ENCODE measurements around the genes ADAM12 and MGMT.

DNA sequence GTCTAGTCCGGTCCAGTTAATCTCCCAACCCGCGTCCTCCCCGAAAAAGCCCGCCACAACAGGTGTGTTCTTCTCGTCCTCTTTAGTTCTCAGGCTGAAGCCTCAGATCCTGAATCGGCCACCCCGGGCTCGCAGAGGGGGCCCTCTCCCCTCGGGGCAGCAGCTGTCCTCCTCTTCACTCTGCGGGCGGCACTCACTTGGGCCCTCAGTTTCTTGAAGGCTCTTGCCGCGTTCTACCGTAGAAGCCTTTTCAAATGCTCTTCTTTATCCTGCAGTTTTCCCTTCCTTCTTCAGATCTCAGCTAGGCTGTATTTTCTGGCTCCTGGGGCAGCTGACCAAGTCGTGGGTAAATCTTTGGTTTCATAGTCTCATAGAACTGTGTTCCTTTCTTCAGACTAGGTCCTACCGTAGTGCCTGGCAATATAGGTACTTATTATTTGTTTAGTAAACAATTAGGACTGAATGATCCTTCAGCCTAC lies 605 bp downstream of the BCCIP start:
- PRO-cap, 3 experiments: no peak in any of the 3 experiments
- RRBS: 3% methylated on average over 6 of the region's 17 CpGs

DNA sequence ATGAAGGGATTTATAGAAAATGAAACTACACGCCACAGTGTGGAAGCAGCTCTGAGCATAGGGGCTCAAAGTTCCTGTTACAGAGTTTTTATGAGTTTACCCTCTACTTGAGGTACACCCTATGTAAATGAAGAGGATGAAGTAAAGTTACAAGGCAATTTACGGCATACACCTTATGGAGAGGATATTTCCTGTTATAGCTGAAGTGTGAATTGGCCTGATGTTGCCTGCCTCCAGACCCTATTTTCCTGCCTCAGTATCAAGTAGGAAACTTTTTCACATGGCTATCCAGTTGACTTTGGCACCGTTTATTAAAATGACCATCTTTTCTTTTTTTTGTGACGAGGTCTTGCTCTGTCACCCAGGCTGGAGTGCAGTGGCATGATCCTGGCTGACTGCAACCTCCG lies 33.4 kb downstream of the FANK1 start:
- PRO-cap, 3 experiments: no peak in any of the 3 experiments
- RRBS: no CpG with 5 or more reads among the region's 5 CpGs

GRCh38 chr10:126060063-126061004 lies 164.0 kb downstream of the FANK1 start:
- PRO-cap, 3 experiments: peak in 1 of 3 experiments; most common plus-strand start chr10:126060916 (in 1)
- RRBS: no CpG with 5 or more reads among the region's 14 CpGs

GRCh38 chr10:126387837-126388924 lies at the start of gene ADAM12:
Gene ADAM12 (minus strand): TSS chr10:126388477.
- PRO-cap, 3 experiments: peak in 2 of 3 experiments; most common plus-strand start chr10:126388265 (in 1); most common minus-strand start chr10:126388319 (in 2)
- RRBS: 5% methylated on average over 47 of the region's 135 CpGs

DNA sequence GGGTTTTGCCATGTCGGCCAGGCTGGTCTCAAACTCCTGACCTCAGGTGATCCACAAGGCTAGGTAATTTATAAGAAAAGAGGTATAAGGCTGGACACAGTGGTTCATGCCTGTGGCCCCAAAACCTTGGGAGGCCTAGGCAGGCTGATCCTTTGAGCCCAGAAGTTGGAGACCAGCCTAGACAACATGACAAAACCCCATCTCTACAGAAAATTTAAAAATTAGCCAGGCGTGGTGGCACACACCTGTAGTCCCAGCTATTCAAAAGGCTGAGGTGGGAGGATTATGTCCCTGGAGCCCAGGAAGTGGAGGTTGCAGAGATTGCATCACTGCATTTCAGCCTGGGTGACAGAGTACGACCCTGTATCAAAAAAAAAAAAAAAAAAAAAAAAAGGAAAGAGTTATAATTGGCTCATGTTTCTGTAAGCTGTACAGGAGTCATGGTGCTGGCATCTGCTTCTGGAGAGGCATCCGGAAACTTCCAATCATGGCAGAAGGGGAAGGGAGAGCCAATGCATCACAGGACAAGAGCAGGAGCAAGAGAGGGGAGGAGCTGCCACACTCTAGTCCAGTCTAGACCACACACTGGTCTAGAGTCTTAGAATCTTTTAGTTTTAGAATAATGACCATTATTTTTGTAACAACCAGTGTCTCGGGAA lies 16.7 kb downstream of the DOCK1 start:
- PRO-cap, 3 experiments: no peak in any of the 3 experiments
- RRBS: no CpG with 5 or more reads among the region's 5 CpGs

GRCh38 chr10:127441227-127441769 lies 107.8 kb upstream of the NPS start:
- PRO-cap, 3 experiments: no peak in any of the 3 experiments
- RRBS: no CpG with 5 or more reads among the region's 13 CpGs

DNA sequence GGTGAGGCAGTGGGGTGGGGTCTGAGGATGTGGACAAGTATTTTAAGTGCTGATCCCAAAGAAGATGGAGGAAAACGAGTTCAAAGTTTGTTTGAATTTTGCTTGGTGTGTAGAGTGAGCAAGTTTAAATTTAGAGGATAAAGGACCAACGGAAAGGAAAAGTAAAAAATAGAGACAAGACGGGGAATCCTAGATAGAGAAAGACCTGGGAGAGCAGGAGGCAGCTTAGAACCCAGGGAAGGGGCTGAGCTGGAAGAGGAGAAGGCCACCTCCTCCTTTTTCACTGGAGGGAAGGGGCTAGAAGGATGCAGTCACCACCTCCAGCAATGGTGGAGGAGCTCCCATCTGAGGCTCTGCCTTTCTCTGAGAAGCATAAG lies 16.3 kb downstream of the FOXI2 start:
- PRO-cap, 3 experiments: no peak in any of the 3 experiments
- RRBS: no CpG with 5 or more reads among the region's 3 CpGs

- PRO-cap, 3 experiments: no peak in any of the 3 experiments
- RRBS: no CpG with 5 or more reads among the region's 2 CpGs
These were observed 14.8 kb downstream of the PTPRE start for GRCh38 chr10:127921714-127922158.

DNA sequence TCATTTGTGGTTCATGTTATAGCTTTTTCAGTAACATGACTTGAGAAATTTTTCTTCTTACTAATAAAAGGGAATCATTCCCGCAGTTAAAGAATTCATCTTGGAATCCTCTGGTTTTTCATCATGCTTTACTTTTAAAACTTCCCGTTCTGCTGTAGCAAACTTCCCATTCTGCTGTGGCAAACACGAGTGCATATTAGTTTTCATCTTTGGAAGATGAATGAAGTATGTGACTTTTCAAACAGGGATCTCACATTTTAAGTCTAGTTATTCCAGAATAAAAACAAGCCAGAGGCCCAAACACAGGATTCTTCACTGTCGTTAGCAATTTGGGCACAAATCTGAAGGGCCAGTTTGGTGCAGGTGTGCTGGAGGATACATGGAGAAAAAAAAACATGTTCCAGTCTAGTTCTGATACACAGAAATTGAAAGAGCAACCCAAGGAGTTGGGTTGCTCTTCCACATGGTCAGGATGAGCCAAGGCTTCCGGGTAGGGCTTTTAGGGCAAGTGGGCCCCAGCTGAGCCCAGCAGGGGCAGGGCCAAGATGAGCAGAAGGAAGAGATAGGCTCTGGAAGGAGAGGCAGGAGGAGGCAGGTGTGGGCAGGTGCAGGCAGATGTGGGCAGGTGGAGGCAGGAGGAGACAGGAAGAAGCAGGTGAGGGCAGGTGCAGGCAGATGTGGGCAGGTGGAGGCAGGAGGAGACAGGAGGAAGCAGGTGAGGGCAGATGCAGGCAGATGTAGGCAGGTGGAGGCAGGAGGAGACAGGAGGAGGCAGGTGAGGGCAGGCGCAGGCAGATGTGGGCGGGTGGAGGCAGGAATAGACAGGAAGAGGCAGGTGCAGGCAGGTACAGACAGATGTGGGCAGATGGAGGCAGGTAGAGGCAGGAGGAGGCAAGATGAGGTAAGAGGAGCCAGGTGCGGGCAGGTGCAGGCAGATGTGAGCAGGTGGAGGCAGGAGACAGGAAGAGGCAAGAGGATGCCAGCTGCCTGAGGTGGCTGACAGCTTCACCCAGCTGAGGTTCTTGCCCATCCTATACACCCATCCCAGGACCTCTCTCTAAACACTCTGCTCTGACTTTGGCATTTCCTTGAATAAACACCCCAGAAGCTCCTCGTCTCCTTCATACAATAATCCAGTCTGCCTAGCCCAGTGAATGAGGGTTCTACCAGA lies 32.7 kb downstream of the PTPRE start:
- PRO-cap, 3 experiments: no peak in any of the 3 experiments
- RRBS: no CpG with 5 or more reads among the region's 9 CpGs

DNA sequence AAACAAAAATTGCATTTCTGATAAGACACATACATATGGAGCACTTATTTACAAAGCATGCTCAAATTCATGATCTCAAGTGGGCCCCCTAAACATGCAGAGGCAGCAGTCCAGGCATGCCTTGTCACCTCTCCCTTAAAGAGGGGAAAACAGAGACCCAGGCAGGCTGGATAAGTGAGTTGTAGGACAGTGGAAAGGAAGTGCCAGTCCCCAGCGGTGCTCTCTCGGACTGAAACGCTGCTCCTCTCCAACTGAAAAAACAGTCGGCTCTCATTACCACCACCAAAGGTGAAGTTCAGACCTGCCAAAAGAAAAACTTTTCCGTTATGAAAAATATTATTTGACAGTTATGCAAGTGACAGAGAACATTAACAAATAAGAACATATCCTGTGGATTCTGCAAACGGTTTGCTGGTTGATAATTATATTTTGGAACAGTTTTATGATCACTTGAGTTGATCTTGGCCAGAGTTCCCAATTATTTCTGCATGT lies 82.5 kb downstream of the PTPRE start:
- PRO-cap, 3 experiments: no peak in any of the 3 experiments
- RRBS: no CpG with 5 or more reads among the region's 6 CpGs

DNA sequence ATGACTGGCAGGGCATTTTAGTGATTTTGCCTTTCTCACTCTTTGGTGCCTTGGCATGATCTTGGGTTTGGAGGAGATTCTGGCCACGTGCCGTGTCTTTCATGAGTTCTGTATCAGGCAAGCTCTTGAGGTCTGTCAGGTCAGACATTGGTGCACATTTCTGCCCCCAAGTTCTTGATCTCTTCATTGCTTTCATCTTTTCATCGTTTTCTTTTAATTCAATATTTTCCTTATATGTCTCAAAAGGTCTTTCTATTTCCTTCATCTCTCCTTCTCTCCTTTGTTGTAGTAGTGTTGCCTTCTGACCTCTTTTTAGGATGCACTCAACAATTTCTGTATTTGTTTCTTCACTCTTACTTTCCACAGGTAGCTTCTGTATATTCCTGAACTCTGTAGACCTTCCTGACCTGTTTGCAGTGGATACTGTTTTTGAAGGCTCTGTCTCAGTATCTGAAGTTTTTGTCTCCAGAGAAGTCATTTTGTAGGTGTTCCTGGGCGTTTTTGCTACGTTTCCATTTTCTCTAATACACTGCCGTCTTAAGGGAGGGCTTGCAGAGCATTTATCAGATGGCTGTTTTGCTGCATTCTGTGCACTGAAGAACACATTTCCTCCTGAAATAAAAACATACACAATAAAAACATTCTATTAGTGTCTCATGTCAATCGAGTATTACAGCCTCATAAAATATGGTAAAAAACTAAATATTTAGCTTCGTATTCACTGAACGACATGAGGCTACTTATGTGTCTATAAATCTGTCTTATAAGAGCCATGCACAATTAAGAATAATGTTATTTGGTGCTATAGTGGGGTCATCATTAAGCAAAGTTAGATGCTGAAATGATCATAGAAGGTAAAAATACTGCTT lies 17.2 kb downstream of the MKI67 start:
- PRO-cap, 3 experiments: no peak in any of the 3 experiments
- RRBS: no CpG with 5 or more reads among the region's 9 CpGs

DNA sequence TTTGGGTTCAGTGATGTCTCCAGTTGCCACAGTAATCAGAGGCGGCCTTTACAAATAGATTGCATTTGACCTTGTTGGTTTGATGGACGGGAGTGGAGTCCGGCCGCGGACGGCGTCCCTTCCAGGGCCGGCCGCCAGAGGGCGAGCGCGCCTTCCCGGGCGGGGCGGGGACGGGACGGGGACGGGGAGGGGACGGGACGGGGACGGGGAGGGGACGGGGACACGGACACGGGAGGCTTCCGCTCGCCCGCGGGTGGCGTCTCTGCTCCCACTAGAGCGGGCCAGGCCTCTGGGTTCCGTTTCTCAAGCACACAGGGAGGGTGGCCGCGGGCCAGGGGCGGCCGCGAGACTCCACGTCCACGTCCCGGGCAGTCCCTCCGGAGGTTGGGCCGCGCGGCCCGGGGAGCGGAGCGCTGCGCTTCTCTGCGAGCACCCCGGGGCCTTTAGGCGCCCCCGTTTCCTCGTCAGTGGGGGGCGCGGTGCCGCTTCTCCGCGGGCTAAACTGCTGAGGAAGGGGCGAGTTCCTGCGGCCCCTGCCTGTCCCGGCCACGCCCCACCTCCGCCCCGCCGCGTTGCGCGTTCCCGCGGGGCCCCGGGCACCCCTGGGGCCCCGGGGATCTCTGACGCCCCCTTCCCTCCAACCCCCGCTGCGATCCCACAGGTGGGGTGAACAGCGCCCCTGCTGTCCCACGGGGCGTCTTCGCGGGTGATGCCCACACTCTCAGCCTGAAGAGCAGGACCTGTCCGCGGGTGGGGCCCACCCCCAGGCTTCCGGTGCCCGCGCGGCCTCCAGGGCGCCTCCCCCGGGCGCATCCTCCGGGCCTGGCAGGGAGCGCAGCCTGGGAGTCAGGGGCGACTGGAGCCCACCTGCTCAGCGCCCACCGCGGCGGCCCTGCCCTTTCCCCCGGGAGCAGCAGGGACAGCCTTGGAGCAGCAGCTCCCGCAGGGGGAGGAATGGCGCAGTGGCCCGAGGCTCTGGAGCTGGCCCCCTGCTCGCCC lies 84.3 kb upstream of the MKI67 start:
- PRO-cap, 3 experiments: peak in 3 of 3 experiments; most common plus-strand start position 209 of the sequence (in 3); most common minus-strand start position 203 of the sequence (in 1)
- RRBS: 11% methylated on average over 30 of the region's 100 CpGs

DNA sequence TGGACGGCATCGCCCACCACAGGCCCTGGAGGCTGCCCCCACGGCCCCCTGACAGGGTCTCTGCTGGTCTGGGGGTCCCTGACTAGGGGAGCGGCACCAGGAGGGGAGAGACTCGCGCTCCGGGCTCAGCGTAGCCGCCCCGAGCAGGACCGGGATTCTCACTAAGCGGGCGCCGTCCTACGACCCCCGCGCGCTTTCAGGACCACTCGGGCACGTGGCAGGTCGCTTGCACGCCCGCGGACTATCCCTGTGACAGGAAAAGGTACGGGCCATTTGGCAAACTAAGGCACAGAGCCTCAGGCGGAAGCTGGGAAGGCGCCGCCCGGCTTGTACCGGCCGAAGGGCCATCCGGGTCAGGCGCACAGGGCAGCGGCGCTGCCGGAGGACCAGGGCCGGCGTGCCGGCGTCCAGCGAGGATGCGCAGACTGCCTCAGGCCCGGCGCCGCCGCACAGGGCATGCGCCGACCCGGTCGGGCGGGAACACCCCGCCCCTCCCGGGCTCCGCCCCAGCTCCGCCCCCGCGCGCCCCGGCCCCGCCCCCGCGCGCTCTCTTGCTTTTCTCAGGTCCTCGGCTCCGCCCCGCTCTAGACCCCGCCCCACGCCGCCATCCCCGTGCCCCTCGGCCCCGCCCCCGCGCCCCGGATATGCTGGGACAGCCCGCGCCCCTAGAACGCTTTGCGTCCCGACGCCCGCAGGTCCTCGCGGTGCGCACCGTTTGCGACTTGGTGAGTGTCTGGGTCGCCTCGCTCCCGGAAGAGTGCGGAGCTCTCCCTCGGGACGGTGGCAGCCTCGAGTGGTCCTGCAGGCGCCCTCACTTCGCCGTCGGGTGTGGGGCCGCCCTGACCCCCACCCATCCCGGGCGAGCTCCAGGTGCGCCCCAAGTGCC lies at the start of gene MGMT:
Gene MGMT (plus strand): TSS at position 670 of the 886 bp plus-strand sequence.
- PRO-cap, 3 experiments: peak in 3 of 3 experiments; most common plus-strand start position 673 of the sequence (in 3); most common minus-strand start position 451 of the sequence (in 3)
- RRBS: under 1% methylated on average over 30 of the region's 102 CpGs

- PRO-cap, 3 experiments: peak in 1 of 3 experiments; most common plus-strand start chr10:129946143 (in 1)
- RRBS: no CpG with 5 or more reads among the region's 22 CpGs
These were observed 18.3 kb downstream of the EBF3 start for GRCh38 chr10:129945617-129946292.

GRCh38 chr10:129949806-129950433 lies 14.2 kb downstream of the EBF3 start:
- PRO-cap, 3 experiments: peak in 1 of 3 experiments; most common plus-strand start chr10:129950132 (in 1)
- RRBS: no CpG with 5 or more reads among the region's 20 CpGs

GRCh38 chr10:130228674-130228914 lies 92.4 kb downstream of the GLRX3 start:
- PRO-cap, 3 experiments: no peak in any of the 3 experiments
- RRBS: no CpG with 5 or more reads among the region's 1 CpG

- PRO-cap, 3 experiments: no peak in any of the 3 experiments
- RRBS: no CpG with 5 or more reads among the region's 2 CpGs
These were observed 274.2 kb upstream of the PPP2R2D start for GRCh38 chr10:131626653-131627034.

GRCh38 chr10:131760233-131760566 lies 140.6 kb upstream of the PPP2R2D start:
- PRO-cap, 3 experiments: peak in 1 of 3 experiments; most common minus-strand start chr10:131760503 (in 1)
- RRBS: no CpG with 5 or more reads among the region's 5 CpGs

DNA sequence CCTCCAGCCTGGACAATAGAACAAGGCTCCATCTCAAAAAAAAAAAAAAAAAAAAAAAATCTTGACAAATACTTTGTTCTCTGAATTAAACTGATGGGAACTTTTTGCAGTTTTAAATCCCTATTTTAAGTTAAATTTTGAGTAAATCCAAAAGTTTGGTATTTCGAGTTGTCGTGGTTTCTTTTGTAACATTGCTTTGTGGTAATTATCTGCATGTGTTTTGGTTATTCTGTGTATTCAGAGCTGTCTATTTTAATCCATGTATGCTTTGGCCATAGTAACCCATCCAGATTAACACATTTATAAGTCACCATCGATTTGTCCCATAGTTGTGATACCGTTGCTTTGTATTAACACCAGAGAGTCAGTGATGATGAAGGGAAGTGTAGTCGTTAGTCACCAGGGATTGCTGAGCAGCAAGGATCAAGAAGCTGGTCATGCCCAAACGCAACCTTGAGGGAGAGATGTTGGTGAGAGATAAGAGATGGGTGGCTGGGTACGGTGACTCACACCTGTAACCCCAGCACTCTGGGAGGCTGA lies 2.7 kb downstream of the PPP2R2D start:
- PRO-cap, 3 experiments: no peak in any of the 3 experiments
- RRBS: no CpG with 5 or more reads among the region's 7 CpGs

GRCh38 chr10:131910887-131911453 lies 10.2 kb downstream of the PPP2R2D start:
- PRO-cap, 3 experiments: no peak in any of the 3 experiments
- RRBS: no CpG with 5 or more reads among the region's 9 CpGs

Measured in breast (tissue), 4 donors.